ENCODE measurements around a stretch of chr2.

DNA sequence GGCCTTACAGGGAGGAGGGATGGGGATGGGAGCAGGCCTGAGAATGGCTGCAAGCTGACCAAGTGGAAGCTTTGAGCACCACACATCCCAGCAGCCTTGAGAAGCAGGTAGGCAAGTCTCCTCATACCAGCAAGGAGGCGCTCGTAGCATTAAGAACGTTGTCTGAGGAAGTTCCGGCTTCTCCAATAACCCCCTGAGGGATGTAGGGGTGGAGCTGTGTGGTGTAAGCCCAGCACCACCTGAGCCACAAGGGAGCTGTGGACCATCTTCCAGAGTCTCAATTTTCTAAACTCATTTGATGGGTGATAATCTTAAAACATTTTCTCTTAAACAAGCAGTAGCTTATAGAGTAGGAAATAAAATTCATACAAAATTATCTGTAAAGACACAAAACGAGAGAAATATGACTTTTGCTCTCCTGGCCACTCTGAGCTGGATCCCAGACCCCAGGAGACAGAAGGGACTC is 50.6 kb downstream of the ST3GAL5 start:
- PRO-cap, result no peak

- PRO-cap, result no peak
Measured at GRCh38 chr2:86017708-86018323, 87.9 kb downstream of the POLR1A start.

GRCh38 chr2:86192670-86193172 is 2.5 kb downstream of the IMMT start:
- PRO-cap, result no peak

DNA sequence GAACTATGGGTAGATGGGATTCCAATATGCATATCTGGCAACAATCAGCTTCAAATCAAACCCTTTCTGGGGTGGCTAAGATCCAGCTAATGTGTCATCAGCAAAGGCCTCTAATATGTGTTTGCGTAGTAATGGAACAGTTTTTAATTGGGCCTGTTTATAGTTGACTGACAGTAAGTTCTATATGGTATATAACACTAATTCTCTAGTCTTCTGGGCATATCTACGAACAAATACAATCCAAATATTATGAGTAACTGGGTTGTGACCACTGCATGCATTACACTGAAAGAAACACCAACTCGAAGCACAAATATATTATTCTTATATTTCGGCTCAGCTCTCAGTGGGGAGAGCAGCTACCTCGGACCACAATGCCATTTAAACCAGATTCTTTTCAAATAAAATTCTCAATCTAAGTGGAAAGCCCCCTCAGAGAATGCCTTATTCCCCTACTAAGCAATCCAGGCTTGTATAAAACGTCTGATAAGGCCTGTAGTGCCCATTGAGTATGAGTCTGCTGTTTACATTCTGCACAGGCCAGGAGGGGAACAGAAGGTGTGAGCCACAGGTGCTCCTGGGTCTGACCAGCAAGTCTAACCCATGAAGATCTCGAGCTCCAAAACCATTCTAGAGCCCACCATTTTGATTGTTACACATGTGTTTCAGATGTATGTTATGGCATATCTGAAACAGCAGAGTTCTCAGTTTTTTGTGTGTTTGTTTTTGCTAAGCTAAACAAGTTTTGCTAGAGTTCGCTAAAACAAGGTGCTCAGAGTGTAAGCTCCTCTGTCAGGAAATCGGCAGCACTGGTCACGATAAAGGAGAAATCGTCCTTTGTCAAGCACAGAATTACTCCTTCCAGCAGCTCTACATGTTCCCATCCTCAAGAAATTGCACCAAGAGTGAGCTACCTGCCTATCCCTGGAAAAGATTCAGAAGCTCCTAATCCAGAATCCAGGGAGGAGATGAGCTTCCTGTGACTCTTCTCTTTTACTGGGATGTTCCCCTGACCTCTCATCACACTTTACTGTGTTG is 16.4 kb downstream of the MRPL35 start:
- PRO-cap, result no peak

GRCh38 chr2:86290802-86291000 is 46.7 kb downstream of the REEP1 start:
- PRO-cap, result no peak

- PRO-cap, result no peak
Measured at GRCh38 chr2:86482434-86482926, 41.3 kb downstream of the KDM3A start.

DNA sequence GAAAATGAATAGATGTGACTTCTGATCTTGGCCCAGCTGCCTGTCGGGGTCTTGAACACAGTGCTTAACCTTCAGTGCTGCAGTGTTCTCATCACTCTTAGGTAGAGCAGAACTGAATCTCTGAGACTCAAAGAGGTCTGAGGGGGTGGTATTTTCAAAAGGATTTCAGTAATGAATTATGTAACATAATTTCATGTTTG is 50.3 kb downstream of the KDM3A start:
- PRO-cap, result no peak

DNA sequence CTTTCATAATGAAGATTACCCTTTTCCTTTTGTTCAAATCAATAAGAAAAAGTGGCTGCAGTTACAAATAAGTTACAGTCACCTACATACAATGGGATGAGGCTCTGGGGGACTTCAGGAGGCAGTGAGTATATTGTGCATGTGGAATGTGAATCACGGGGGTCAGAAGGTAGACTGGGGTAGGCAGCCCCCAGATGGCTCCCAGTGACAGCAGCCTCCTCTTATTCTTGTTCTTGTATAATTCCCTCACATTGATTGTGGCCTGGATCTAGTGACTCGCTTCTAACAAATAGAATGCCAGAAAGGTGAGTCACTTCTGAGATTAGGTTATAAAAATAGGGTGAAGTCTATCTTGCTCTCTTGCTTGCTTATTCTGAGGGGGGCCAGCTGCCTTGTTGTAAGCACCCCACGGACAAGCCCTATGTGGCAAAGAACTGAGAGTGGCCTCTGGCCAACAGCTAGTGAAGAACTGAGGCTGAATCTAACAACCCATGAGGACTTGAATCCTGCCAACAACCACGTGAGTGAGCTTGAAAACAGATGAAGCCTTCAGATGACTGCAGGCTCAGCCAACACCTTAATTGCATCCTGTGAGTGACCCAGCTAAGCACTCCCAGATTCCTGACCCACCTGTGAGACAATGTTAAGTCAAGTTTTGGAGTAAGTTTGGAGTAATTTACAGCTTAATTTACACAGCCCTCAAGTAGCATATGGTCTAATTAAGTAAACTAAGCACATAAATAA is 15.6 kb upstream of the RMND5A start:
- PRO-cap, result no peak

GRCh38 chr2:87075749-87076861 is 54.5 kb upstream of the PLGLB1 start:
- PRO-cap, result unidirectional peak, minus-strand start at chr2:87076266; unidirectional peak, minus-strand start at chr2:87076341; unidirectional peak, minus-strand start at chr2:87076429; bidirectional peak, plus-strand start at chr2:87077045, minus-strand start at chr2:87076767

- PRO-cap, result no peak
Measured at GRCh38 chr2:87343416-87343832, 321.8 kb upstream of the PLGLB1 start.

DNA sequence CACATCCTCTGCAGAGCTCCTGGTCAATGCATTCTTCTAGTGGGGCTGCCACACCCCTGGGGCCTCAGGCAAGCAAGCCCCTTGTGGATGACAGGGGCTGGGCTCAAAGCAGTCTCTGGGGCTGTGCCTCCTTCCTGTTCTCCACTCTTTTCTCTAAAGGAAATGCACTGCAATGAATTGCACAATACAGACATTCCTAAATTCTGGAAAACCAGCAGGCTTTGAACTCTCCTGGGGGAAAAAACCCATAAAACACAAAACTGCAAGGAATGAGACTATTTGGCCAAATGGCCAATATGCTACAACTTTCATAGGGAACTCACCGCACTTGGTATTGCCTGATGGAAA is 293.9 kb upstream of the PLGLB2 start:
- PRO-cap, result no peak

GRCh38 chr2:87476742-87477385 is 271.0 kb upstream of the PLGLB2 start:
- PRO-cap, result no peak

- PRO-cap, result no peak
Measured at GRCh38 chr2:87486327-87486906, 261.5 kb upstream of the PLGLB2 start.

DNA sequence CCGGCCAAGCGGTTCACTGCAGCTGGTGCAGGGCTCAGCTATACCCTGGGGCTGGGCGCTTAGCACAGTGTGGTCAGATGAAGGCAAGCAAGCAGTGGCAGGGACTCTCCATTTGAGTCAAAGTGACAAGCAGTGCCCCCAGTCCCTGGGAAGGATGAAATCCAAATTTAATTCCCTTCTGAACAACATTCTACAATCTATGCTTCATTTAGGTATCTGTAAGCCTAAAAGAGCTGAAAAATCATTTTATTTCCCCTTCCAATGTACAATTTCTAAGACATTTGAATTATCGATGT is 88.8 kb upstream of the PLGLB2 start:
- PRO-cap, result no peak

- PRO-cap, result unidirectional peak, minus-strand start at chr2:87662363
Measured at GRCh38 chr2:87662234-87662713, 85.6 kb upstream of the PLGLB2 start.

- PRO-cap, result no peak
Measured at GRCh38 chr2:88127463-88127867, 397 bp downstream of the FABP1 start.

DNA sequence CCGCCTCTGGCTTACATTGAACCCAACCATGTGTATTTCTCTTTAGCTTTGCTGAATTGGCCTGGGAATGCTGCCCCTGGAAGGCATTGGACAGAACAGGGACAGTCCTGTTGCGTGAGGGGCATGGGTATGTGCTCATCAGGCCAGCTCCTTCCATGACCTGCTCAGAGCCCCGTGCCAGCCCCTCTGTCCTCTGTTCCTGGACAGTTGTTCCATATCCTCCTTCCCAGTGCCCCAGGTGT is 956 bp downstream of the THNSL2 start:
- PRO-cap, result no peak

DNA sequence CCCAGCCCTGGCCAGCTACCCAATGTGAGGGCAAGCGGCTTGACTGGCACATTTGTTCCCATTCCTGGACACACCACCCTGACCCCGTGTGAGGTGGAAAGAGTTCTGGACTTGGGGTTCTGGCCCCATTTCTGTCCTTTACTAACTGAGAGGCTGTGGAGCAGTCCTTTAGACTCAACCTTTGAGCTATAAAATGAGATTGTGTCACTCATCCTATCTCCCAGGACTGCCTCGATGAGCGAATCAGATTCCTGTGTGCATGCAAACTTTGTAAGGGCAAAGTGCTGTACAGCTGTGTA is 9.2 kb downstream of the THNSL2 start:
- PRO-cap, result no peak

DNA sequence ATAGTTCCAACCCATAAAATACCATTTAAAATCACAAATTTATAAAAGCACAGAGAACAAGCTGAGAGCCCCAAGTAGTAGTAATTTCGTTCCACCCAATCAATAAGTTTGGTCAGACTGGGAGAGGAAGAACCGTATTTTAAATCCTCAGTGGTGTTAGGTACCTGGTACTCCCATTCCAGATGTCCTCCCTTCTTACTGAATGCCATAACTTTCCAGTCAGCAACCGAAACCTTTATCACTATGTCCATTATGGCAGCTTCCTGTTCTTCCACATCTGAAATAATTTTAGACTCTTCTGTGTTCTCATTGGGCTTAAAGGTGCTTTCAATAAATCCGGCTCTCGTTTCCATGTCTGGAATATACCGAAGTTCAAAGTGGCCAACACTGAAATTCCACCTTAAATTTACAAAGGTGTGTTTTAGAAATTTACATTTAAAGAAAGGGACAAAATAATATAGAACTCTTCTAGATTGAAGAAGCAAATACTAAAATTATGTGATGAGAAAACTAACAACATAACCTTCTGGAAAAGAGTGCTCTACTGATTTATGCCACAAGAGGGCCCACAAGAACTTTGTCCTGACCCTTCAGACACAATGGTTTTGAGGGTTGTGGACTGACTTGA is 36.5 kb downstream of the EIF2AK3 start:
- PRO-cap, result no peak

DNA sequence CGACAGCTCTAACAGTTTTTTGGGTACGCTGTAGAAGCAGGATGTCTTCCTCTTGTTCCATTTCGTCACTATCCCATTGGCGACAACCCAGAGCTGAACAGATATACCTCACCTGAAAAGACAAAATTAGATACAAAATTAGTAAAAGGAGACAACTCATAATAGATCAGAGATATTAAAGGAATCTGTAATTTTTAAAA is 34.1 kb downstream of the EIF2AK3 start:
- PRO-cap, result no peak

Data from fallopian tube (tissue), 1 donor.